MCF 10A (cell line): ENCODE results near the genes MRPL10, PRR15L and NFE2L1.

GRCh38 chr17:47659509-47660570 is 10.1 kb downstream of the KPNB1 start:
- PRO-cap = no peak
- RRBS = no CpG with 5 or more reads among the region's 7 CpGs

- PRO-cap = no peak
- RRBS = no CpG with 5 or more reads among the region's 3 CpGs
Measured at GRCh38 chr17:47672669-47673115, 21.3 kb upstream of the TBKBP1 start.

GRCh38 chr17:47700686-47701434 is 6.9 kb downstream of the TBKBP1 start:
- PRO-cap = no peak
- RRBS = no CpG with 5 or more reads among the region's 9 CpGs

DNA sequence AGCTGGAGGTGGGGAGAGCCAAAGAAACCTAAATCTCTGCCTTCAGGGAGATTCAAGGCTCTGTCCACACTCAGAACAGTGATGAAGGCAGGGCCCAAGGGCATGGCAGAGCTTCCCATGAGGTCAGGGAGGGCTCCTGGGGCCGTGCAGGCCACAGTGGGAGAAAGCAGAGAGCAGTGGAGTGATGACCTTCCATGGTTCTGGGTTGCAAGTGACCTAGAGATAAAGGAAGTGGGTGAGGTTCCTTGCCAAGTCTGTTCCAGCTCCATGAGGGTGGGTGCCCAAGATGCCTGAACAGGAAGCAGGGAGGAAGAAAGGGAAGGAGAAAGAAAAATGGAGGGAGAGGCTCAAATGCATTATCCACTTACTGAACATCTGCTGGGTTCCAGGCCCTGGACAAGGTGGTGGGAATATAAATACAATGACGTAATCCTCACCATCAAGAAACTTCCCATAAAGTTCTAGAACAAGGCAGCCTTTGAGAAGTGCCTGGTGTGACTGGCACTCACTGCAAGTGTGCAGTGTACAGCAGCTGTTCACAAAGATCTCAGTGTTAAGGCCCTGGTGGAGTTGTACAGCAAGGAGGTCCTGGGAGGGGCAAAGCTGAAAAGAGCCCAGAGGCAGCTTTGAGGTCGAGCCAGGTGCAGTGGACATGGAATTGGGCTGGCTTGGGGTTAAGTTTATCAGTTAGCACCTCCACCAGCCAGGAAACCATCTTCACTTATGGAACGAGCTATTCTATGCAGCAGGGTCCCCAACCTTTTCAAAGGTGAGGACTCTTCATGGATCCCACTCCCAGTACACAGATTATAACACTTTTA is 13.4 kb downstream of the TBKBP1 start:
- PRO-cap = no peak
- RRBS = no CpG with 5 or more reads among the region's 4 CpGs

GRCh38 chr17:47830019-47830933 is 1.1 kb downstream of the MRPL10 start:
- PRO-cap = no peak
- RRBS = no CpG with 5 or more reads among the region's 22 CpGs

- PRO-cap = bidirectional peak, plus-strand start at chr17:47831689, minus-strand start at chr17:47831528
- RRBS = under 1% methylated on average over 13 of the region's 41 CpGs
Measured at GRCh38 chr17:47830934-47831863, at the start of gene MRPL10. TSS of gene MRPL10 (minus strand) at chr17:47831541.

GRCh38 chr17:47883135-47883919 is 12.7 kb upstream of the SP2 start:
- PRO-cap = no peak
- RRBS = no CpG with 5 or more reads among the region's 8 CpGs

DNA sequence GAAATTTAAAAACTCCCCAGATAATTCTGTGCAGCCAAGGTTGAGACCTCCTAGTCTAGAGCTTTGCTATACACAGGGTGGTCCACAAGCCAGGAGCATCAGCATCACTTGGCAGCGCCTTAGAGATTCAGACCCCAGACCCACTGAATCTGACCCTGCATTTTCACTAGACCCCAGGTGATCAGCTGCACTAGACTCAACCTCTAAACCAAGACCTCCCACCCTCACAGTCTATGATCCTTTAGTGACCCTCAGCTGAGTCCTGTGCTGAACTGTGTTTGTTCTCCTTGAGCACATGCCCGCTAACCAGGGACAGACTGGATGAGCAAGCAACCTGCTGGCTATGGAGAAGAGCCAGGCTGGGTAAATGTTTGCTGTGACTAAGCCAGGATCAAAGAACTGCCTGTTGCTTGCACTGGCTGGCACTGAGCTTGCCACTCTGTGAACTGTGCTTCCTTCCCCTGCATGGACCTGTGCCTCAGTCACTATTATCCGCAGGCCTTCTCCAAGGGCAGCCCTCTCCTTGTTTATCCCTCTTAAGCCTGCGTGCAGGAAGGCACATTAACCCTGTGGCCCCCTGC is 7.2 kb downstream of the PNPO start:
- PRO-cap = no peak
- RRBS = no CpG with 5 or more reads among the region's 4 CpGs

DNA sequence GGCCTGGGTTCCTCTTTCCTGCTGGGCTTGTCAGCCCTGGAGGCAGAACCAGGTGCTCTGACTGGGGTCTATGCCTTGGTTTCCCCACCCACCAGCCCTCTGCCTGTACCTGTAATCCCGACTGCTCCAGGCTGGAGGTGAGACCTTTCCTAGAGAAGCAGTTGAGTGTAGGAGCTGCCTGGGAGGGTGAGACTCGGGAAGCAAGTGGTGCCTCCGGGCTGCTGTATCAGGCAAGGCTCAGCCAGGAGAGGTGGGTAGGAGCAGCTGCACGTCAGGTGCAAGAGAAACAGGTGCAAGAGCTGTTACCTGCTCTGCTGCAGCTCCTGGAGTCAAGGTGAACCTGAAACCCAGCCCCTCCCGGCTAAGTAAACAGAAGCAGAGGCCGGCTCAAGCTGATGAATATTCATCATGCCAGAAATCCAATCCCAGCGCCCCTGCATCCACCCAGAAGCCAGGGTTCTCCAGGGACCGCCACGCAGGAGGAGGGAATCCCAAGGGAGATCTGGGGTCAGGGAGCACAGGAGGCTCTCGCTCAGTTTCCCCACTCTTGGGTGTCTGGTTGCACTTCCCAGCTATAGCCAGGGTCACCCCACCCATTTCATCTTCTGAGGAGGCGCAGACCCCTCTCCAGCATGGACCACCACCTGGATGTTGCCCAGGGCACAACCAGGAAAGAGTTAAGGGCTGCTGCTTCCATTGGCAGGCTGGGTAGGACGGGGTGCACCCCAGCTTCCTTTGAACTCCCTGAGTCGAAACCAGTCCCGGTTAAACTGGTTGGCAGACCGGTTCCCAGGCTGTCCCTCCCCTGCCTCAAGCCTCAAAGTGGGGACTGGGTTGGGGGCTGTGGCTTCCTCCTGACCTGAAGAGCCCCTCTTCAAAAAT is at the start of gene PRR15L:
Gene PRR15L (minus strand): TSS at position 336 of the 882 bp plus-strand sequence.
- PRO-cap = no peak
- RRBS = no CpG with 5 or more reads among the region's 15 CpGs

- PRO-cap = no peak
- RRBS = no CpG with 5 or more reads among the region's 3 CpGs
Measured at GRCh38 chr17:47965988-47966676, 4.8 kb upstream of the CDK5RAP3 start.

DNA sequence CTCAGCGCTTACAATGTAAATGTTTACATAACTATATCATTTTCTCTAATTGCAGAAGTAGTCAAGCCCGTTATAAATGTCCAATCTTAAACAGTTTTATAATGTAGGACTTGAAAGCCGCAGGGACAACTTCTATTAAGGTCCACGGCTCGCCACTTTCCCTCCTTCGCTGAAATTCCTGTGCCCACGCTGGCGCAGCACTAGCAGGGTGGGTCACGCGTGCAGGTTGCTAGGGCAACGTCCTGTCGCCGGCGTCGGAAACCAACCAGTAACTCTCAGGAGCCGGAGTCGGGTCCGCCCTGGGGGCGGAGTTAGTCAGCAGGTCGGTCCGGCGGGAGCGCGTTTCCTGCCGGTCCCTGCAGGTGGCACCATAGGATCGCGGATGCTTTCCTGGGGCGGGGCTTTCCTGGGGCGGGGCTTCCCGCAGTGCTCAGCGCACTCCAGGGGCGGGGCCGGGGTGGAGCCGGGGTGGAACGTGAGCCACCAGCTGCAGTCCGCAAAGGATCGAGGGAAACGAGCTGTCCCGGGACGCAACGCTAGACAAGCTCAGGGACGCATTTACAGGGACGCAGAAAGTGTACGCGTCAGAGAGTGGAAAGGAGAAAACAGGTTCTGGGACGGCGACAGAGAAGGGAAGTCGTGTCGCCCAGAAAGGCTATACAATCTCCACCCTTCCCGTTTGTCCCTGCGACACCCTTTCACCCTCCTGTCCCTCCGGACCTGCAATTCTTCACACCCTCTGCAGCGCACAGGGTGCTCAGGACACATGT is 12.5 kb downstream of the COPZ2 start:
- PRO-cap = bidirectional peak, plus-strand start at position 499 of the sequence, minus-strand start at position 171 of the sequence
- RRBS = under 1% methylated on average over 16 of the region's 53 CpGs

- PRO-cap = bidirectional peak, plus-strand start at chr17:48045942, minus-strand start at chr17:48045734
- RRBS = no CpG with 5 or more reads among the region's 12 CpGs
Measured at GRCh38 chr17:48045315-48046177, 2.6 kb upstream of the NFE2L1 start.

DNA sequence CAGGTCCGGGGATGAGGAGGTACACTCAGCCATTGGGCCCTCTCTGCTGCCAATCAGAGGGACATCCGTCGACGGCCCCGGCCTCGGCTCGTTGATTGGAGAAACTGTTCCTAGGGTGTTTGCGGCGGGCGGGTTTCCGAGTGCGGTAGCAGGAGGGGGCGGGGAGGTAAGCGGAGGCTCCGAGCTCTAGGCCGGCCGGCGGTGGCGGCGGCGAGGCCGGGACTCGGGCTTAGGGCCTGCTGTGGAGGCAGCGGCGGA is at the start of gene NFE2L1:
Gene NFE2L1 (plus strand): TSS at position 169 of the 258 bp plus-strand sequence.
- PRO-cap = bidirectional peak, plus-strand start at position 169 of the sequence, minus-strand start outside the sequence
- RRBS = under 1% methylated on average over 5 of the region's 25 CpGs

GRCh38 chr17:48057949-48058644 is 9.9 kb downstream of the NFE2L1 start:
- PRO-cap = no peak
- RRBS = no CpG with 5 or more reads among the region's 6 CpGs

DNA sequence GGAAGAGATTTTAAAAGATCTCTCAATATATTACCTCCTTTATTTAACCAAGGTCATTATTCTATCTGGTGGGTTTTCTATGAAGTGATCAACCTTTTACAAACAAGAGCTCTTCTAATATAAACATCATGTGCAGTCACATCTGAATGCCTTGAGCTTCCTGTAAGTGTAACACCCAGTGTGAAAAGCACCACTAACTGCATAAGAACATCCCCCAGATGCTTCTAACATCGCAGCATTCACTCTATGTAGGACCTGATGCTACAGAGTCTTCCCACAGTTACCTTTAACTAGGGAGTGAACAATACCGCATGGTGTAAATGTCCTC is 16.4 kb downstream of the SKAP1 start:
- PRO-cap = no peak
- RRBS = no CpG with 5 or more reads among the region's 2 CpGs

- PRO-cap = no peak
- RRBS = no CpG with 5 or more reads among the region's 9 CpGs
Measured at GRCh38 chr17:48521916-48522774, 8.7 kb downstream of the HOXB1 start.

DNA sequence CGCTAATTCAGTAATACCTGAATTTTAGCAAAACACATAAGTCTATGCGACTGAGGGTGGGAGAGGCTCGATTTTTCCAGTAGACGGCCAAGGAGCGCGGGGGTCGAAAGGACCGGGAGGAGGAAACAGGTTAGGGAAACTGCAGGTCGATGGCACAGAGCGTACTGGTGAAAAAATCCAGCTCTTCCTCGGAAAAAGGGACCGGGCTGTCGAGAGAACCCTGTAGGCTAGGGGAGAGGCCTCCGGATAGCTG is 2.0 kb downstream of the HOXB2 start:
- PRO-cap = no peak
- RRBS = 12% methylated on average over 5 of the region's 14 CpGs

- PRO-cap = bidirectional peak, plus-strand start at chr17:48543979, minus-strand start at chr17:48543811; bidirectional peak, plus-strand start at chr17:48544306, minus-strand start at chr17:48544127; bidirectional peak, plus-strand start at chr17:48544655, minus-strand start at chr17:48544376
- RRBS = 4% methylated on average over 14 of the region's 31 CpGs
Measured at GRCh38 chr17:48543715-48544436, 1.0 kb downstream of the HOXB2 start.

GRCh38 chr17:48547629-48549111 is 3.3 kb upstream of the HOXB2 start:
- PRO-cap = no peak
- RRBS = no CpG with 5 or more reads among the region's 31 CpGs

DNA sequence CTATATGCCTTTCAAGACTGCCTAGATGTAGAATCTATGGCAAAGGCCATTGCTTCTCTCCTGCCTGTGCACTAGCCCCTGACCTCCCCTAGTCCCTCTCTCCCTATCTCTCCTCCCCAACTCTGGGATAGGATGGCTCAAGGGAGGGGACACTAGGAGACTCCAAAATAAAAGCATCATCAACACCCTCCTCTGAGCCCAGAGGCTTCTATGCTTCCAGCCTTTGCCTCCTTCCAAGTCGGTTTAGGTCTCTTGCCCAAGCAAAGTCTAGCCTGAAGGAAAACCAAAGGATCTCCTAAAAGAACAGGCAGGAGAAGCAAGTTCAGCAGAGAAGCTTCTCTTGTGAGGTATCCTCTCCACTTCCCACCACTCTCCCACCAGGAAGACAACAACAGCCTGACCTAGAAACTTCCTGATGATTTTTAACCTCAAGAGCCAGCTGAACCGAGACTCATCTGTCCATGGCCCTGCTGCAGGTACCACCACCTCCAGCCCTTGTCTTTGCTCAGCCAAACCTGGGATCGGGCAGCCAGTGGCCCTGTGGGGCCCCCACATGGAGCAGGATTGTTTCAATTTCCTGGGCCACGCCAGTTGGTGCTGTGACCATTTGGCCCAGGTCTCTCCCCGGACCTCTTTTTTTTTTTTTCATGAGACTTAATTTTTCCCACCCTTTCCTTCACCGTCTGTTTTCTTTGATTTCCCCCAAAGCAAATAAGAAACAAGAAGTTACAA is 8.1 kb upstream of the HOXB2 start:
- PRO-cap = no peak
- RRBS = no CpG with 5 or more reads among the region's 6 CpGs